ENCODE results near the genes NIF3L1 and ICA1L.

GRCh38 chr2:200888734-200889802, at the start of gene NIF3L1:
Gene NIF3L1, plus strand, starts transcription at chr2:200889371.
- PRO-cap, result bidirectional peak, plus-strand start at chr2:200888862, minus-strand start at chr2:200888882; bidirectional peak, plus-strand start at chr2:200889373, minus-strand start at chr2:200889699
- RAMPAGE, long total RNA, result start-site peak on the minus strand at chr2:200889011-200889146, 559 and 54 reads in 2 replicates; start-site peak on the plus strand at chr2:200889371-200889442, 725 and 90 reads in 2 replicates

- PRO-cap, result no peak
- RAMPAGE, long total RNA, result no peak
Measured at GRCh38 chr2:201122113-201123339, 6.6 kb downstream of the CFLAR start.

DNA sequence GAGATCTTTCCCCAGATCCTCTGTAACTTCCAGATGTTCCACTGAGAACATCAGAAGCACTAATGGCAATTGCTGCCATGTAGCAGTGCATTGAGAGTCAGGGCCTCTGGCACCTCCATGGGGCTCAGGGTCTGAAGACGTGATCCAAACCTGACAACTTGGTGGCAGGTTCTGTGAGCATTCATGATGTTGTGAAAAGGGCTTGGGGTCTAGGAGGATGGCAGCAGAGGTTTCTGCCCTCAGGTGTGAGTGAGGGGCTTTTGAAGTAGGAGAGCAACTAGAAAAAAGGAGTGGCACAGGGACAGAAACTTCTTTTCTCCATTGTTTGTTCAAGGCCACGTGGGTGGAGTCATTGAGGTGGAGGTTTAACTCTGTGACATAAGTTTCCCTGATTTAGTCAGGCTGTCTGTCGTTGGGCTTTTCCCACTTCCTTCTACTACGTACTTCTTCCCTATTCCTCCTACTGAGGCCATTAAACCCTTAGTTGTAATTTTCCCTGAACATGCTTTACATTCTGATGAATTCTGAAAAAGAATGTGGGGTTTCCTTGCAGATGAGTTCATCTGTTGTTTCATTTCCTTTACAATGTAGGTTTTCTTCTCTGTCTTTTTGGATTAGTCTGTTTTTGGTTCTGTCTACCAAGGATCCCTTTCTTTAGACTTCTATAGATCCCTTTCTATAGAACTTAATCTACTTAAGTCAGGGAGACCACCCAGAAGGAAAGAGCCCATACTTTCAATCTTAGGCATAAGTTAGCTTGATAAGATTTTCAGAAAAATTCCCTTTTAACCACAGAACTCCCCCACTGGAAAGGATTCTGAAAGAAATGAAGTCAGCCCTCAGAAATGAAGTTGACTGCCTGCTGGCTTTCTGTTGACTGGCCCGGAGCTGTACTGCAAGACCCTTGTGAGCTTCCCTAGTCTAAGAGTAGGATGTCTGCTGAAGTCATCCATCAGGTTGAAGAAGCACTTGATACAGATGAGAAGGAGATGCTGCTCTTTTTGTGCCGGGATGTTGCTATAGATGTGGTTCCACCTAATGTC, 13.3 kb downstream of the CFLAR start:
- PRO-cap, result no peak
- RAMPAGE, long total RNA, result no peak

DNA sequence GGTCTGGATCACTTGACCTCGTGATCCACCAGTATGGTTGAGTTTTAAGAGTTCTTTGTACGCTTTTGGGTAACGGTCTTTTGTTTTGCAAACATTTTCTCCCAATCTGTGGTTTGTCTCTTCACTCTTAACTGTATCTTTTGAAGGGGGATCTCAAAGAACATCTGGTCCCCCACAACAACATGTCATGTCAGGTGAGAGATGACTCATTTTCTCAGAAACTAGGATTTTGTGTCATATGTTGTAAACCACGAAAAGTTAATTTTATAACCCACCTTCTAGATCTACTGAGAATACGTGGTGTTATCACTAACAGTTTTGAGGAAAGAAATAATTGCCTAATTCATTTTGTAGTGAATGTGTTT, 7.9 kb upstream of the CASP8 start:
- PRO-cap, result no peak
- RAMPAGE, long total RNA, result no peak

- PRO-cap, result no peak
- RAMPAGE, long total RNA, result no peak
Measured at GRCh38 chr2:201283156-201283355, 22.7 kb downstream of the CASP8 start.

DNA sequence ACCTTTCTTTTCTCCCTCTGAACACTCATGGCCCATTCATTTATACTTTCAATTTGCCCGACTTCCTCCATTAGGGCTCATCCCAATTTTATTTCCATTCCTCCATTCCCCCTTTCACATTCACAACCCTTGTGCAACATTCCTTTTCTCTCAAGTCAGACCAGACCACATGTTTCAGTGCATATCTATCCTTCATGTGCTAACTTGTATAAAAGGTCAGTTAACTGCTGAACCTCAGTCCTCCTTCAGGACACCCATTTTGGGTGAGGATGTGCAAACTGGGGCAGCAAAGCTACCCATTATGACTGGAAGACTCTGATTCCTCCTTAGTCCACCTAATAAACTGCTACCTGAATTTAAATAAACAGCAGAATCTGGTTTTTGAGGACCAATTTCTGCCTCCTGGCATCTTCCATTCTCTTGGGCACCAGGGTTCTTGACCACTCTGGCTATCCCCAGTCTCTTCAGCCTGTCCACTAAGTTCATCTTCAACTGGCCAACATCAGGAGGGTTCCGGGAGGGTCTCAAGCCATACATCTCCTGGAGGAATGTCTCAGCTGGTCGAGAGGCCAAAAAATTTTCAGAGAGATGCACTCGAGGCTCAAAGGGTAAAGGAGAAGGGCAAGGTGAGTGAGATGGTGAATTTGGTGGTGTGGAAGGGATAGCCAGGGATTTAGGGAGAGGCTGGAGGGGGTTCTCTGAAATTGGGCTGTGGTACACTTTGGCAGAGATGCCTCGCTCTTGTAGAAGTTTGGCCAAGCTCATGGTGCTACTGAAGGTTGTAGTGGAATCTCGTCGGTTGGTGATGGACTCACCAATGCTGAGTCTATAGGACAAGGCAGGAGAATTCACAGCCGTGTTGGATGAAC, 23.4 kb upstream of the FLACC1 start:
- PRO-cap, result no peak
- RAMPAGE, long total RNA, result no peak

- PRO-cap, result no peak
- RAMPAGE, long total RNA, result no peak
Measured at GRCh38 chr2:201403270-201403469, 46.0 kb upstream of the FLACC1 start.

GRCh38 chr2:201698199-201698502, 293 bp downstream of the MPP4 start:
- PRO-cap, result no peak
- RAMPAGE, long total RNA, result no peak

GRCh38 chr2:201933626-201934179, 100.0 kb upstream of the FZD7 start:
- PRO-cap, result bidirectional peak, plus-strand start at chr2:201933860, minus-strand start at chr2:201933851
- RAMPAGE, long total RNA, result no peak

- PRO-cap, result no peak
- RAMPAGE, long total RNA, result no peak
Measured at GRCh38 chr2:201964449-201965424, 68.9 kb upstream of the FZD7 start.

DNA sequence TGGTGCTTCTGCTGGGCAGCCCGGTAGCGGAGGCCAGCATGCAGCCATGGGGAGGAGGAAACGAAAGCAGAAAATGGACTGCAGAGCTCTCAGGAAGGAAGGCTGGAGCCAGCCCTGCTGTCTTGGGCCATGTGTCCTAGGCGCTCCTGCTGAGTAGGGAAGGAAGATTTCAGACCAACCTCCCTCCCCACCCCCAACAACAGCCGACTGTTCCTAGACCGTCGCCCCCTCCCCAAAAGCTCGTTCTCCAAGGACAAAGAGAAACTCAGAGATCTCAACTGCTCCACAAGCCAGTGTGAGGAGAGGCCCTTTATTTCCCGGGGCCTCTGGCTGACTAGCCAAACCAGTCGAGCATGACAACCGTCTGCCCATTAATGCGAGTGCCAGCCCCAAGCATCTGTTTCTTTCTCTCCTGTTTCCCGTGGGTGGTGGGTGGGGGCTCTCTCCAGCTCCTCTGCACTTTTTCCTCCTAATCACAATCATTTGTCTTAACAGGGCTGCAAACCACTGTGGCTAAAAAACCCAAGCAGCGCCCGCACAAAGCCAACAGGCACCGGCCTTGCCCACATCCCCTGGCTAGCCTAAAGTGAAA, 66.7 kb upstream of the FZD7 start:
- PRO-cap, result no peak
- RAMPAGE, long total RNA, result no peak

GRCh38 chr2:202279079-202279457, 13.5 kb downstream of the NOP58 start:
- PRO-cap, result no peak
- RAMPAGE, long total RNA, result no peak

GRCh38 chr2:202288465-202288863, 22.9 kb downstream of the NOP58 start:
- PRO-cap, result no peak
- RAMPAGE, long total RNA, result no peak

- PRO-cap, result no peak
- RAMPAGE, long total RNA, result no peak
Measured at GRCh38 chr2:202290868-202291489, 25.4 kb downstream of the NOP58 start.

DNA sequence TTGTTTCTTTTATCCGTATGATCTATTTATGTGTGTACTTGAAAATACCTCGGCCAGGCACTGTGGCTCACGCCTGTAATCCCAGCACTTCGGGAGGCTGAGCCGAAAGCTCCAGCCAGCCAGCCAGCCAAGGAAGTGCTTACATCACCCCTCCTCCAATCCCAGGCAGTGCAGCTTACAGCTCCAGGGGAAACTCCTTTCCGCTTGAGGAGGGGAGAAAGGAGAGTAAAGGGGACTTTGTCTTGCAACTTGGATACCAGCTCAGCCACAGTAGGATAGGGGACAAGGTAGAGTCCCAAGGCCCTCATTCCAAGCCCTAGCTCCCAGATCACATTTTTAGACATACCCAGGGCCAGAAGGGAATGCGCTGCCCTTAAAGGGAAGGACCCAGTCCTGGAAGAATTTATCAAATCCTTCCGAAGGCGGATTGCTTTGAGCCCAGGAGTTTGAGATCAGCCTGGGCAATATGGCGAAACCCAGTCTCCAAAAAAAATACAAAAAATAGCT, 65.5 kb downstream of the ICA1L start:
- PRO-cap, result bidirectional peak, plus-strand start at position 200 of the sequence, minus-strand start at position 64 of the sequence
- RAMPAGE, long total RNA, result no peak

GRCh38 chr2:202871191-202872383, at the start of gene ICA1L:
Gene ICA1L, minus strand, starts transcription at chr2:202871766.
- PRO-cap, result bidirectional peak, plus-strand start at chr2:202871290, minus-strand start at chr2:202871264; bidirectional peak, plus-strand start at chr2:202871617, minus-strand start at chr2:202871588
- RAMPAGE, long total RNA, result no peak

- PRO-cap, result no peak
- RAMPAGE, long total RNA, result no peak
Measured at GRCh38 chr2:203082983-203083663, 68.4 kb downstream of the NBEAL1 start.

DNA sequence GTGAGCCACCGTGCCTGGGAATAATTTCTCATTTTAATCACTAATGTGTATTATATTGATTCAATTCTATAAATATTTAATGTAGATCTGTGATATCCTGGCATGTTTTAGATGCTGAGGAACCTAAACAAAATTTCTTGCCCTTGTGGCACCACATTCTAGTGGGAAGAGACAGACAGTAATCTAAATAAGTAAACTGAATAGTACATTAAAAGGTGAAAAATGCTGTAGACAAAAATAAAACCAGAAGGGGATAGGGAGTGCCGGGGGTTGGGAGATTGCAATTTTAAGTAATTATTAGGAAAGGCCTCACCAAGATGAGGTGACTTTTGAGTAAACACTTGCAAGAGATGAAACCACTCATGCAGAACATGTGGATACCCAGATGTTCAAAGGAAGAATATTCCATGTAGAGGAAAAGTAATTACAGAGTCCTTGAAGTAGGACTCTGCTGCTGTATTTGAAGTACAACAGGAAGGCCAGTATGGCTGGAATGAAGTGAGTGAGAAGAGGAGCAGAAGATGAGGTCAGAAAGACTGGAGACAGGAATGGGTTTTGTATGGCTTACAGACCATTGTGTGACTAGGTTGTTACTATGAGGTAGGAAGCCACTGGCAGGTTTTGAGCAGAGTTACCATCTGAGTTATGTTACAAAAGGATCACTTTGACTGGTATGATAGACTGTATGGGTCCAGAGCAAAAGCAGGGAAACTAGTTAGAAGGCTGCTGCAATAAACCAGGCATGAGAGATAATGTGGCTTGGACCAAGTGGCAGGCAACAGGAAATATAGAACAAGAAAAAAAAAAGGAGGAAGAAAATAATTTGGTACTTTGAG, 37.1 kb downstream of the CYP20A1 start:
- PRO-cap, result no peak
- RAMPAGE, long total RNA, result no peak

DNA sequence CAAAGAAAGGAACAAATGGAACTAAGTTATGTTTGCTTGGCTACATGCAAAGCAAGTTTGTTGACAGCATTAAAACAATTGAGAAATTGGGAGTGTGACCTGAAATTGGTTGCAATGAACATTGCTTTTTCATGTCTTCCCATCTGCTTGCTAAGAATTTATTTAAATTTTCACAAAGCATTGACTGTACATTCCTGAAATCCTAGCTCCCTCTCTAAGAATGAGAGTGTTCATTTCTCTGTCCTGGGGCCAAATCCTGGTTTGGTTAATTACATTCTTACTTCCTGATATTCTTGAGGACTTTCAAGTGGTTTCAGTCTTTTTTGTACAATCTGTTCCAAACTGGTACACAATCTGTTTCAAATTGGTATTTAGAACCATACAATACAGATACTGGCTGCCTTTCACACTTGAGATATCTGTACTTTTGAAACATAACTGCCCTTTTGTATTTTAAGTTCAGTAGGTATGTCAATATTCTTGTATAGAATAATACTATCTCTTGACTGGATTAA, 1.1 kb upstream of the RAPH1 start:
- PRO-cap, result bidirectional peak, plus-strand start at position 205 of the sequence, minus-strand start at position 164 of the sequence
- RAMPAGE, long total RNA, result no peak

- PRO-cap, result no peak
- RAMPAGE, long total RNA, result no peak
Measured at GRCh38 chr2:203707482-203707865, 1.0 kb downstream of the CD28 start.

All from GM23338 (cell line).